Measurements from ENCODE around the genes TCOF1 and MYOZ3.

- RRBS = 5% methylated on average over 1 of the region's 13 CpGs
Measured at GRCh38 chr5:150081772-150082275, 4.5 kb downstream of the CSF1R start.

DNA sequence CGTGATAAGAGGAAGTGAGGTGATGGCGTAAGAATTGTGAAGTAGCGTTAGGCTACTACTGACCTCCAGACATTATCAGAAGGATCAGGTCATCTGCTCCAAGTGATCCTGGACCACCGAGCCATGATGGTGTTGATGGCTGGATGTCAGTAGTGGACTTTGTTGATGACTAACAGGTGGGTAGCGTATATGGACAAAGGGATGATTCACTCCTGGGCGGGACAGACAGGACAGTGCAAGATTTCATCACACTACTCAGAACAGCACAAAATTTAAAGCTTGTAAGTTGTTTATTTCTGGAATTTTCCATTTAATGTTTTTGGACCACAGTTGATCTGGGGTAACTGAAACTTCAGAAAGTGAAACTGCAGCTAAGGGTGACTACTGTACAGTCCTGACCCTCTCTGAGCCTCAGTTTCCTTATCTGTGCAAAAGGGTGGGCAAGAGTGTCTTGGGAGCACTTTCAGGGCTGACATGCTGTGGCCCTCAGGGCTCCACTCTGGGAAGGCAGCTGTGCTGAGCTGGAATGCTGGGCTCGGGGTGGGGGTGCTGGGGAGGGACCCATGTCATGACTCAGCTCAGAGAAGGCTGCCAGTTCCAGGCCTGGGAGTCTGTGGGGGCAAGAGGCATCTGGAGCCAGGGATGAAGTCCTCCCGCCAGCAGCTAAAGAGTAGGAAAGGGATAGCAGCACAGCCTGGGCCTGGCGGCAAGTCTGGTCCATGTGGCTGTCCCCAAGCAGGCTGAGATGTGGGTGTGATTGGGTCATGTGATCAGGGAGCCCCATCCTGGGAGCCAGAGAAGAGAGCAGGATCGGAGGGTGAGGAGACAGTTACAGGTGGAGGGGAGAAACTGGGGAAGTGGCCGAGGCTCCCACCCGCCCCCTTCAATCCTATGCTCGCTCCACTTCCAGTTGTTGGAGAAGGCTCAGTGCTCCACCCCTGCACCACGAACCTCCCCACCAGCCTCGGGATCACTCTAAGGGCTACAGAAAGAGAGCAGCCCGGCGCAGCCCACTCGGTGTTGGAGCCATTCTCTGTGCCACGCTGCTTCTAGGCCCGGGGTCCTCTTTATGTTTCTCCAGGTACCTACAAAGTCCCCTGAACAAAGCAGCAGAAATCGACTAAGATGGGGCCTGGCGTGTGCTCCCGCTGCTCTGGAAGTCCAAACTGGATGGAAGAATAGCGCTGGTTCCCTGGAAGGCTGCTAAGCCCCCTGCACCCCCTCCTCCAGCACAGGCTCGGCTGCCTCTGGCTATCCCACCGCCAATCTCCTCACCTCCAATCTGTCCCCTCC is 12.3 kb downstream of the PDGFRB start:
- RRBS = 14% methylated on average over 5 of the region's 26 CpGs

DNA sequence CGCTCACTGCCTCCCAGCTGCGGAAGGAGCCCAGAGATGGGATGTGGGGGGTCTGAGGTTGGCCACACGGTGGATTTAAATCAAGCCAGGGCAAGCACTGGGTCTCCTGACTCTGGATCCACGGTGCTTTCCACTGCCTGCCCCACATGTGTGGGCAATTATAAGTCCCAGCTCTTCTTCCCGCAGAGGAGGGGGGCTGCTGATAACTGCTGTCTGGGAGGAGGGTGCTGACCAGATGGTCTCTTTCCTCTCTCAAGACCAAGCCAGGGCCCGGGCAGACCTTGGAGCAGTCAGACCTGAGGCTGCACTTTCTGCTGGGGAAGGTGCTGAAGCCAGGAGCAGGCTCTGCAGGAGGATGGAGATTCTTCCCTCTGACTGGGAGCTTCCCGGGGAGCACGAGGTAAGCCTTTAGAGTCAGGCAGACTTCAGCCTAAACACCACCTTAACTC is 2.6 kb downstream of the PDGFRB start:
- RRBS = no CpG with 5 or more reads among the region's 8 CpGs

DNA sequence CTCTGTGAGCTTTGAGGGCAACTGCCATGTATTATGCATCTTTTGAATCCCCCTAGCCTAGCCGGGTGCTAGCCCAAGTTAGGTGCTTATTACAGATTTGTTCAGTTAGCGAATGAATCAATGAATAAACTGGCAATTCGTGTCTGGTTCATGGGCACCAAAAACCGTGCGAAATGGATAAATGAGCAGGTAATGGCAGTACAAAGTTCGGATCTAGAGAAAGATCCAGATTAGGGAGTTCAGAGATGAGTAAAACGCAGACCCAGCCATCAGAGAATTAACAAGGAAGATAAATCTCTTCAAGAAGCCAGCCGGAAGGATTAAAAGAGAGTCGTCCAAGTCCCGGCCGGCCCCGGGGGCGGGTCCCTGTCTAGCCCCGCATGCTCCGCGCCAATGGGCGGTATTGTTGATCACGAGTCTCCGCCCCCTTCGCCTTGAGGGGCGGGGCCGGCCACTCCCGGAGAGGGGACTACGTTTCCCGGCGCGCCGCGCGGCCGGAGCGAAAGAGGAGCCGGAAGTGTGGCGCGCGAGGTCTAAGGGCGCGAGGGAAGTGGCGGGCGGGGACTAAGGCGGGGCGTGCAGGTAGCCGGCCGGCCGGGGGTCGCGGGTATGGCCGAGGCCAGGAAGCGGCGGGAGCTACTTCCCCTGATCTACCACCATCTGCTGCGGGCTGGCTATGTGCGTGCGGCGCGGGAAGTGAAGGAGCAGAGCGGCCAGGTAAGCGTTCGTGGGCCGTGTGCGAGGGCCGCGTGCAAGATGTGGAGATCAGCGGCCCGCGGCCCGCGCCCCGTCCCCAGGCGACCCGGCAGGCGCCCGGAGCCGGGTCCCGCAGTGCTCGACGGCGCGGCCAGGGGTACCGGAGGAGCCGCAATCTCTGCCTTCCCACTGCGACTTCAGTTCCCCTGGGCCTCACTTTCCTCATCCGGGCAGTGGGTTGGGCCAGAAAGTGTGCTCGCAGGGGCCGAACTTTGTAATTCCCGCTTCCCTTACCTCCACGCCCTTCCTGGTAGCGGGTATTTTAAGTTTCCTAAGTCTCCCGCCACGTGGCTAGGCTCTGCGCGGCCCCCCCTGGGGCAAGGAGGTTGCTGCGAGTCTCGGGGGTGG is at the start of gene TCOF1:
Gene TCOF1, plus strand, starts transcription at position 560 of the 1,104 bp plus-strand sequence.
- RRBS = 2% methylated on average over 21 of the region's 93 CpGs

DNA sequence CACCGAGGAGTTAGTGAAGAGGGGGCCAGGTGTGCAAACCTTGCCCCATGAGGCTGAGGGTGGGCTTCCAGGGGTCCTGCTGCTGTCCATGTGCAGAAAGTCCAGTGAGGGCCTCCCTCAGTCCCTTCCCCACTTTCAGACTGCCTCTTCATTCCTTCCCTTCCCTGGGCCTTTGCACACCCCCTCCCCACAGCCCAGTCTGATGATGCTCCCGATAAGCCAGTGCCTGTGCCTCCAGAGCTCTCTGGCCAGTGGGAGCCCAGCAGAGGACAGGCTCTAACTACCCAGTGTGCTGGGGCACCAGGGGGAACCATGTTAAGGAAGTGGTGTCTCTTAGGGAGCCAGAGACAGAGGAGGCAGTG is 16.1 kb downstream of the TCOF1 start:
- RRBS = no CpG with 5 or more reads among the region's 2 CpGs

DNA sequence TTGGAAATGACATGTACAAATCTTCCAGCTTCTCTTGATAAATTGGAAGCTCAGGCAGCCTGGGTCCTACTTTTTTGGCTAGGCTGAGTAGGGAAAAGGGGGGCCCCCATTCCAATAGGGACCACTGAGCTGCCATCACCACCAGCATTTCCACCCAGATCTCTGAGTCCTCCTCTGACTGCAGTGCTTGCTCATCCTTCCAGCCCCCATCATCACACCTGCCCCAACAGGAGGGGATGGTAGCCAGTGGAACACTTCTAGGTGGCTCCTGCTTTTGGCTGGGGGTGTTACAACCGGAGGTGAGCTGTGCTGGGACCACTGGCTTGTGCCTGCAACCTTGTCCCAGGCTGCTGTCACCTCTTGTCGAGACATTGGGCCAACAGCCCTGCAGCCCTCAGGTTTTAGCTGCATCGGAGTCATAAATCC is 24.9 kb downstream of the TCOF1 start:
- RRBS = no CpG with 5 or more reads among the region's 3 CpGs

- RRBS = no CpG with 5 or more reads among the region's 12 CpGs
Measured at GRCh38 chr5:150389806-150390628, 22.7 kb downstream of the CD74 start.

GRCh38 chr5:150394022-150394821 is 18.5 kb downstream of the CD74 start:
- RRBS = no CpG with 5 or more reads among the region's 8 CpGs

- RRBS = no CpG with 5 or more reads among the region's 7 CpGs
Measured at GRCh38 chr5:150489825-150490654, 17.9 kb upstream of the NDST1 start.

- RRBS = no CpG with 5 or more reads among the region's 2 CpGs
Measured at GRCh38 chr5:150492094-150492526, 15.8 kb upstream of the NDST1 start.

- RRBS = no CpG with 5 or more reads among the region's 2 CpGs
Measured at GRCh38 chr5:150498954-150499541, 8.9 kb upstream of the NDST1 start.

DNA sequence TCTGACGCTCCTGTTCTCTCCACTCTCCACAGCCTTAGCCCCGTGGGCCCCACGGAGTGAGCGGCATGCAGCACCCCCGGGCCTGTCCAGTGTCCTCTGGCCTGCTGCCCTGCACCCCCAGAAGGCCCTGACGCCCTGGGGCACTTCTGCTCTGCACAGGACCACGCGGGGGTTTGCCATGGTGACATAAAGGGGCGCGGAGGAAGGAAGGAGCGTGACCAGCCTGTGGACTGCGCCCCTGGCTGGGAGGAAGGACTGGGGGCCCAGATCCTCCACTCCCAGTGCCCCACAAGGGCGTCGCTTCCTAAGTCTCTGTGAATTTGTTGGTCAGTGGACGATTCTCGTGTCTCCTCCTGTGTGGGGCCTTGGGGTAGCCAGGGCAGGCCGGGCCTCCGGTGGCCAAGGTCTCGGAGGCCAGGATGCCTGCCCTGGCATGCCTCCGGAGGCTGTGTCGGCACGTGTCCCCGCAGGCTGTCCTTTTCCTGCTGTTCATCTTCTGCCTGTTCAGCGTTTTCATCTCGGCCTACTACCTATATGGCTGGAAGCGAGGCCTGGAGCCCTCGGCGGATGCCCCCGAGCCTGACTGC is 13.0 kb downstream of the NDST1 start:
- RRBS = 97% methylated on average over 3 of the region's 29 CpGs

DNA sequence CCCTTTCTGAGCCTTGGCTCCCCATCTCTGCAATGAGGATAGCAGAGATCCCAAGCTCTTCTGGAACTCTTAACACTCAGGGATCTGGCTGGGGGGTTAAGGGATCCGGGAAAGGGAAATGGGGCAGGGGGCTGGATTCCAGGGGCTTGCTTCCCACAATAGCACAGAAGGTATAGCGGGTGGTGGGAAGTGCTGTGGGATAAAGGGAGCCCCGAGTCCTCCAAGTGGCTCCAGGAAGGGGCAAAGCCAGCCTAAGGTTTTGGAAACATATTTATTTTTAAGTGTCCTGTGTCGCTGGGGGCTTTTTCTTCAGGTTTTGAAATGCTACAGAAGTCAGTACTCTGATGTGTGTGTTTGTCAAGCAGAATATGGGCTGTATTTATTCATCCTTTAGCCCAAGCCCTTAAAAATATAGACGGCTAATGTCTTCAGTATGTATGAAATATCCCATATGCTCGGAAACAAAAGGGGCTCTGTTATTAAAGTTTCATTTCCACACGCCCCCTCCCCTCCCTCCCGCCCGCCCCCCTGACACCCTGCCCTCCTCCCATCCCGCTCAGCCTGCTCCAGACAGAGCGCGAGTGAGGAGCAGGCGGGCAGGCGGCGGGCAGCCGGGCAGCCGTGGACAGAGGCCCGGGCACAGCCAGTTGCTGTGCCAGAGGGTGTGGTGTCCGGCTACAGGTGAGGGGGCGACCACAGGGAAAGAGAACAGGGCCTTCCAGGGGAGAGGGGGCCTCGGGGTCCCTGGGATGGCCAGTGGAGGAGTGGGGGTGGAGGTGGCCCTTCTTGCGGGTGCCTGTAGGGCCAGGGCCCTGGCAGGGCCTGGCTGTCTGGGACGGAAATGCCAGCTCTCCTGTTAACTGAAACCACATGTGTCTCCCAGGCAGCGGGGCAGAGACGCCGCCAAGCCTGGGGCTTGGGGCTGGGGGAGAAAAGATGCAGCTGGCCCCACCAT is 39.7 kb upstream of the SYNPO start:
- RRBS = 57% methylated on average over 1 of the region's 26 CpGs

- RRBS = 2% methylated on average over 3 of the region's 61 CpGs
Measured at GRCh38 chr5:150624308-150624980, 16.0 kb upstream of the SYNPO start.

GRCh38 chr5:150637251-150637953 is 3.1 kb upstream of the SYNPO start:
- RRBS = no CpG with 5 or more reads among the region's 20 CpGs

DNA sequence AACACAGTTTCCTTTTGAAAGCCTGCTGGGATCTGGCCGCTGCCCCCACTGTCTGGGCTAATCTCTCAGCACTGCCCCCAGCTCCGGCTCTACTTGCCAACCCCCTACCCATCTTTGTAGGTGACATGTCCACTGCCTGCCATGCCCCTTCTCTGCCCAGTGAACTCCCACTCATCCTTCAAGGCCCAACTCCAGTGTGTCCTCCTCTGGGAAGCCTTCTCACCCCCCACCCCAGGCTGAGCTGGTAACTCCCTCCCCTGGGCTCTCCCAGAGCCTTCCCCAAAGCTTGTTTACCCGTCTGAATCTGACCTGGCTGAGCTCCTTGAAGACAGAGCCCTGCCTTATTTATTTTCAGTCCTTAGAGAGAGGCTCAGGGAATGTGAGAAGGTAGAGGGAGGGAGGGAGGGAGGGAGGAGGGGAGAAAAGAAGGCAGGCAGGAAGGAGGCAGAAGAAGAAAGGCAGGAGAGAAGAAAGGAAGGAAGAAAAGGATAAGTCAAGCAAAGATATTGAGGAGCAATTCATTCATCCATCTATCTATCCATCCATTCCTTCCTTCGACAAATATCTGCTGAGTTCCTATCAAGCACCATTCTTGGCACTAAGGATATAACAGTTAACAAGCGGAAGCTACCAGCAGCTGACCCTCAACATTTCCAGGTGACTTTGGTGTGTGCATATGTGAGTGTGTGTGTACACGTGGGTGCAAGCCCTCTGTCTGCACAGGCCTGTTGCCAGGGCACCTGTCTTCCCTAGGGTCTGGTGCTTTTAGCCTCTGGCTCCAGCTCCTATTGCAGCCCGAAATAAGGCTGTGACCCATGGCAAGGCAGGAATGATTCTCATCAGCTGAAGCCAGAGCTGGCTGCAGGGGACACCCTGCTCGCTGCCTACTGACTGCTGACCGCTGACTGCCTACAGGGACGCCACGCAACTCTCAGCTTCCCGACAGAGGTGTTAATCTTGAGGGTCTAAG is at the start of gene MYOZ3:
Gene MYOZ3, plus strand, starts transcription at position 829 of the 970 bp plus-strand sequence.
- RRBS = no CpG with 5 or more reads among the region's 12 CpGs

GRCh38 chr5:150753485-150754001 is 5.3 kb downstream of the DCTN4 start:
- RRBS = no CpG with 5 or more reads among the region's 5 CpGs

DNA sequence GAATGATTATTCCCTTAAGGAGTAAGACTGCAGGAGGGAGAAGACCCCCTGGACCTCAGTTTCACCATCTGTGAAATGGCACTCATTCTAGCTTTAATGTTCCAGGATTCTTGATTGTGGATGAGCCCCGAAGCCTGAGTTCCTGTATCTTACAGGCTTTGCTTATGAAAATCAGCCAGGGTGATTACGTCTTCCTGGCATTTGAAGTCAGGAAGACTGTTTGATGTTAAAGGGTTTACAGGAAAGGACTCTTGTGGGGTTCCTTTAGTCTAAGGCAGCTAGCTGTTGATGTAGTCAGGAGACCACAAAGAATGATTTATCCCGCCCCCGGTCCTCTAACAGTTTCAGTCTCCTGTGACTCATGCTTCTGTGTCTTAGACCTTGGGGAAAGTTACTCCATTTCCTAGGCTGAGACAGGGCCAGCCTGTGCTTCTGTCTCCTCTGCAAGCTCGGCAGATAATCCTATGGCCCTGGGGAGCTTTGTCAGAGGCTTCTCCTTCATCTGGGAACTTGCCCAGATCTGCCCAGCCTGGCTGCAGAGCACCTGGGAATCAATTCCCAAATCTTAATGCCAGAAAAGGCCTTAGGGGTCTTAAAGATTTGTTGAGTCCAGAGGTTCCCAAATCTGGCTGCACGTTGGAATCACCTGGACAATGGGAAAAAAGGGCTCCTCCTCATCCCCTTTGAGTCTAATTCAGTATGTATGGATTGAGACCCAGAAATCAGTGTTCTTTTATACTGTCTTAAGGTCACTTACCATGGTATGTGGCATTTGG is 11.7 kb downstream of the SMIM3 start:
- RRBS = no CpG with 5 or more reads among the region's 6 CpGs

GRCh38 chr5:150846628-150847059 is 323 bp downstream of the IRGM start:
- RRBS = no CpG with 5 or more reads among the region's 18 CpGs

DNA sequence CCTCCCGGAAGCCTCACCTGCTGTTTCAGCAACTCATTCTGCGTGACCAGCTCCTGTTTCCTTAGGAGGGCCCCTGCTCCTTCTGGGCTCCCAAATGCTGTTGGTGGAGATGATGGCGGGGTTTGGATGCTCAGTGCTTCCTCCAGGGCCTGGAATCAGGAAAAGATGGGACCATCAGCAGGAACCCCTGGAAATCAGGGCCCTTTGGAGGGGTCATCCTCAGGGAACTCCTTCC is 16.3 kb downstream of the GPX3 start:
- RRBS = no CpG with 5 or more reads among the region's 3 CpGs

Data from amniotic epithelial cell (primary cell).